ENCODE data around the gene CNBD2.

- PRO-cap, result no peak
Observed at GRCh38 chr20:34953047-34953549, 2.5 kb downstream of the GSS start.

- PRO-cap, result no peak
Observed at GRCh38 chr20:35020416-35020959, 64.8 kb downstream of the MYH7B start.

DNA sequence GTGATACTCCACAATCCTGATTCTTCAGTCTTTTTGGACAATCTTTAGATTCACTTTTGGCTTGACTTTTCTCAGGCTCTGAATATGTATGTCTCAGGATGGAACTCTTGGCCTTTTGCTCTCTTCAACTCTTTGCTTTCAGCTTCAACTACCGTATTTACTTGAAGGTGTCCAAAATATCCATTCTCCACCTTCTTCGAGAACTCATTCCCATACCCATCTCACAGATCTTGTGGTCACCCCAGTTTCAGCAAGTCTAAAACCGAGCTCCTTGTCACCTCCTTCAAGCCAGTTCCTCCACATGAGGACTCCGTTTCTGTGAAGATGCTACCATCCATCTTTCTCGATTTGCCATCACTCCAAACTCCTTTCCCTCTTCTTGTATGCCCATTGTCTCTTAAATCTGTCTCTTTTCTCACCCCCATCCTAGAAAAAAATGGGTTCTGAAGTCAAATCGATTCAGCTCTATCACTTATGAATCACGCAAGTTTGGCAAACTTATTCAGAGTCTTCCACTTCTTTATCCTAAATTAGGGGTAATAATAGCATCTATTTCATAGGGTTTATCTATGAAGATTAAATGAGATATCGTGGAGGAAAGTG lies 1.9 kb upstream of the MMP24 start:
- PRO-cap, result no peak

DNA sequence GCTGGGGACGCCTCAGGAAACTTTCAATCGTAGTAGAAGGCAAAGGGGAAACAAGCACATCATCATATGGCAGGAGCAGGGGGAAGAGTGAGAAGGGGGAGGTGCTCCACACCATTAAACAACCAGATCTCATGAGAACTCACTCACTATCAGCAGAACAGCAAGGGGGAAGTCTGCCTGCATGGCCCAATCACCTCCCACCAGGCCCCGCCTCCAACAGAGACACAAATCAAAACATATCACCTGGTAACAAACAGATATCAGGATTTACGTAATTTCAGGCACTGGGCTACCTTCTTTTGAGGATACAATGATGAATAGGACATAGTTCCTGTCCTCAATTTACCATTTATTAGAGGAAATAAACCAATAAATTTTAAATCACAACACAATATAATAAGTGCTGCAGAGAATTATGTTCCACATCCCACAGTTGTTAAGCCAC lies 24.2 kb downstream of the MMP24 start:
- PRO-cap, result no peak

- PRO-cap, result no peak
Observed at GRCh38 chr20:35264079-35264505, 13.8 kb downstream of the MMP24OS start.

DNA sequence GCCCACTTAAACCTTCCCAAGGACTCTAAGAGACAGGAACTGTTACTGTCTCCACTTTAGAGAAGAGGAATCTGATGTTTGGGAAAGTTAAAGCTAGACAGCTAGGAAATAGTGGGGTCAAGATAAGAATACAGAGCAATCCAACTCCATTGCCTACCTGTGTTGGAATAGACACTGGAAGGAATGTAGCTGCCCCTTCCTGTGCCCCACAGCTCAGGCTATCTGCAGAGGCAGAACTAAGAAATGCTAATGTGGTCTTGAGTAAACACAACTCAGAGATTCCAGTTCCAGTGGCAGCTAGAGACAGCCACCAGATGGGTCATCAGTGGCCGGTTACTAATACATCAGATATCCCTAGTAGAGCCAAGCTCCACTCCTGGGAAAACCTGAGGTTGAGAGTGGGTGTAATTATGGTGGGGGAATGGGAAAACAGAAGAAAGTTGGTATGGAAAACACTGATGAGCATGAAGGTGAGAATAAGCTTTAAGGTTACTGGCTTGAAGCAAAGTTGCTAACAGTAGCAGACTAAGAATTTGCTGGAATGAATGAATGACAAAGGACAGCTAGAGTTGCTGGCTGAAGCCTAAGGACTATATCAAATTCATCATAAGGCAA lies 28.2 kb upstream of the FAM83C start:
- PRO-cap, result no peak

GRCh38 chr20:35329499-35329843 lies 37.2 kb upstream of the FAM83C start:
- PRO-cap, result no peak

- PRO-cap, result no peak
Observed at GRCh38 chr20:35709147-35709890, 10.1 kb downstream of the ROMO1 start.

- PRO-cap, result no peak
Observed at GRCh38 chr20:35721152-35721437, 21.0 kb downstream of the RBM39 start.

- PRO-cap, result no peak
Observed at GRCh38 chr20:35726594-35727606, 15.2 kb downstream of the RBM39 start.

- PRO-cap, result no peak
Observed at GRCh38 chr20:35734830-35735947, 6.9 kb downstream of the RBM39 start.

GRCh38 chr20:35773156-35773940 lies 1.5 kb downstream of the PHF20 start:
- PRO-cap, result unidirectional peak, minus-strand start at chr20:35773417

GRCh38 chr20:35906820-35907633 lies 47.3 kb downstream of the SCAND1 start:
- PRO-cap, result no peak

DNA sequence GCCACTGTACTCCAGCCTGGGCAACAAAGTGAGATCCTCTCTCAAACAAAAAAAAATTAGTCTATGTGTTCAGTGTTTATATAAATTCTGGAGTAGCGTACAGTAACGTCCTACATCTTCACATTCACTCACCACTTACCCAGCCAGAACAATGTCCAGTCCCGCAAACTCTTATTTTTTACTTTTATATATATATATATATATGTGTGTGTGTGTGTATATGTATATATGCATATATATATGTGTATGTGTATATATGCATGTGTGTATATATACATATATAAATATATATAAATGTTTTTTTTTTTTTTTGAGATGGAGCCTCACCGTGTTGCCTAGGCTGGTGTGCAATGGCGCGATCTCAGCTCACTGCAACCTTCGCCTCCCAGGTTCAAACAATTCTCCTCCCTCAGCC lies 3.0 kb downstream of the SCAND1 start:
- PRO-cap, result no peak

DNA sequence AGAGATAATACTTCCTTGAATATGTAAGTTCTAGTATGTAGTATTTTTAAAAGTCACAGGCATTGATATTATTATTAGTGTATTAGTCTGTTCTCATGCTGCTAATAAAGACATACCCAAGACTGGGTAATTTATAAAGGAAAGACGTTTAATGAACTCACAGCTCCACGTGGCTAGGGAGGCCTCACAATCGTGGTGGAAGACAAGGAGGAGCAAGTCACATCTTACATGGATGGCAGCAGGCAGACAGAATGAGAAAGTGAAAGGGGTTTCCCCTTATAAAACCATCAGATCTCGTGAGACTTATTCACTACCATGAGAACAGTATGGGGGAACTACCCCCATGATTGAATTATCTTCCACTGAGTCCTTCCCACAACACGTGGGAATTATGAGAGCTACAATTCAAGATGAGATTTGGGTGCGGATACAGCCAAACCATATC lies 5.0 kb upstream of the SCAND1 start:
- PRO-cap, result no peak

DNA sequence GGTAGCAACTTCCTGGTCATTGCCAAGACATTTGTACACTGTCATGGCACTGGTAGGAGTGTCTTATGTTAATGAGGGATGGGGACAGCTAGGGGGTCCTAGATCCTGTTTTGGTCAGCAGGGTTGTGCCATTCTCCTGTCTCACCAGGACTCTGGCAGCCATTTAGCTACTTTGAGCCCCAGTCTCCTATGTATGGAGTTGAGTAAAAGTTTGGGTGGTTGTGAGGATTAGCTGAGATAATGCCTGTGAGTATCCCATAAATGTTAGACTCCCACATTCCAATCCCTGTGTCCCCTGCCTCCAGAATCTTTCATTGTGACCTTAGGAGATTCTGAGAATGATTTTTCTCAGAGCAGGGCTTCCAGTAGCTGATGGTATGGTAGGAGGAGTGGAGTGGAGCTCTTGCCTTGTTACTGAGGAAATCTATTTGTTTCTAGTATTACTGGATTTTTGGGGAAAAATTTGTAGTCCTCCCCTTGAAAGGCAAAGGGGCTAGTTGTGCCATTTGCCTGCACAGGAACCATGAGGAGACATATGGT lies at the start of gene CNBD2:
CNBD2 (plus strand) TSS at position 351 of the 540 bp plus-strand sequence.
- PRO-cap, result no peak

DNA sequence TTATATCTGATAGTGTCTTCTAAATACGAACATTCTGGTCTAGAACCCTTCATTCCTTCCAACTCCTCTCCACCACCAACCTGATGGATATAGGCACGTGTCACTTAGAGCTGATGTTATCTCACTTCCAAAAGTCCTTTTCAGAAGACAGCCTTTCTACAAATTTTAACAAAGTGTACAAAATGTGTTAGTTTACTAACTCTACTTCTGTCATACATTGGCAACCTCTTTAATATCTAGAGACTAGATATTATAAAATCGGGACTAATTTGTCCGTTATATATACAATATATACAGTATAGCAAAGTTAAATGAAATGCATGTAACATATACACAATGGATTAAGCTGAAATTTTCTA lies 79.6 kb downstream of the CNBD2 start:
- PRO-cap, result no peak

GRCh38 chr20:36462156-36463330 lies 78.8 kb upstream of the MYL9 start:
- PRO-cap, result bidirectional peak, plus-strand start at chr20:36463069, minus-strand start at chr20:36462854

DNA sequence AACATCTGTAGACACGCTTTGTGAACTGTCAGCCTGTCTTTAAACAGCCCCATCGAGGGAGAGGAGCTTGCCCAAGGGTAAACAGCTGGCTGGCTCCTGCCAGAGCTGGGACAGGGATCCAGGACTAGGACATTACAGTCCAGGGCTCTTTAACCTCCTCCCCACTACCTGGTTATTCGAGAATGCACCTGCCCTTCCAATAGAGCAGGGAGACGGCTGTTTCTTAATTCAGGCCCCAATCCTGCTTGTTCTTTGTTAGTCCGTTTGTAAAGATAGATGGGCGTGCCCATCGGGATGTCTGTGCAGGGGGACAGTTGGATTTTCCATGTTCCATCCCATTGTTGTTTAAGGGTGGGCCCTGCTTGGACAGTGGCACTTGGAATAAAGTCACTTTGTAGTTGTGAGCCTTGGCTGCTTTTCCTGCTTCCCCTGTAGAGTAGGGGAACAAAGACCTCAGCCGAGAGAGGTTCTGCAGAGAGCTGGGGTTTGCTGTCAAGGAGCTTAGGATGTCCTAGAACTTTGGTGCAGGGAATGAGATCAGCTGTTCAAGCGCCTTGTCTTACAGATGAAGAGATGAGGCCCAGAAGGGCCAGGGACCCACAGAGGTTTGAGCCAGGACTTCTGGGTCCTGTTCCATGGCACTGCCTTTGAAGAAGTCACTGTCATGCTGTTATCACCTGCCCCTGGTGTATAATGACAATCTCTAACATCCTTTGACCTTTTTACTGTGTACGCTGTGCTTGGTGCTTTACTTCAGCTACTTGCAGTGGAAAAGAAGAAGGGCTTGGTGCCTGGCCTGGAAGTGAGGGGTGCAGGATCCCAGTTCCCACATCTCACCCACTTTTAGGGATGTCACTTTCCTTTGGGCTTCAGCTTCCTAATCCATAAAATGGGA lies 77.7 kb upstream of the MYL9 start:
- PRO-cap, result no peak

DNA sequence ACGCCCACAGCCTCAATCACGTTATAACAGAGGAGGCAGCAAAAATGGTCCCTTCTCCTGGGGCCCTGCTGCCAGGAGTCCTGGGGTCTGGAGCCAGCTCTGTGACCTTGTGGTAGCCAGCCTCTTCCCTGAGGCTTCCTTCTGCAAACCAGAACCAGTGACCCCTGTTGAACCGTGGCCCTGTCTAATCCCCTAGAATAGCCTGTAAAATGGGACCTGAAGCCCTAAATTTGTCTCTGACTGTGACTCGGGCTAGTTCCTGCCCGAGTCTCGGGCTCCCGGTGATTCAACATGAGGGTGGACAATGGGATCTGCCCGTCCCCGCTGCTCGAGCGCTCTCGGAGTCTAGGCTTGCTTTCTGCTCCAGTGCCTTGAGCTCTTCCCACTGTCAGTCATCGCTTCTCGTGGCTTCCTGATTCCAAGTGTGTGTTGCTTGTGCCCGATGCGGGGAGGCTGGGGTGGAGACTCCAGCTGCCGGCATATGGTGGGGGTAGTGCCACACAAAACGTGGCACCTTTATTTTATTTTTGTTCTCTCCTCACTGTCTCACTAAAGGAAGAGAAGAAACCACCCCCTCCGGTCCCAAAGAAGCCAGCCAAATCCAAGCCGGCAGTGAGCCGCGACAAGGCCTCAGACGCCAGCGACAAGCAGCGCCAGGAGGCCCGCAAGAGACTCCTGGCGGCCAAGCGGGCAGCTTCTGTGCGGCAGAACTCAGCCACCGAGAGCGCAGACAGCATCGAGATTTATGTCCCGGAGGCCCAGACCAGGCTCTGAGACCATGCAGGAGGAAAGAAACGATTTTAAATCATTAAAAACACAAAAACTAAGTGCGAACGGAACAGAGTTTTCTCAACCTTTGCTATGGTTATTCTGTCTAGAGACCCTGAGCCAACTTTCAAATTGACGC lies 14.8 kb upstream of the MYL9 start:
- PRO-cap, result no peak